A172 (cell line): Measurements from ENCODE around the genes MTOR, DISP3, FBXO6 and MAD2L2.

DNA sequence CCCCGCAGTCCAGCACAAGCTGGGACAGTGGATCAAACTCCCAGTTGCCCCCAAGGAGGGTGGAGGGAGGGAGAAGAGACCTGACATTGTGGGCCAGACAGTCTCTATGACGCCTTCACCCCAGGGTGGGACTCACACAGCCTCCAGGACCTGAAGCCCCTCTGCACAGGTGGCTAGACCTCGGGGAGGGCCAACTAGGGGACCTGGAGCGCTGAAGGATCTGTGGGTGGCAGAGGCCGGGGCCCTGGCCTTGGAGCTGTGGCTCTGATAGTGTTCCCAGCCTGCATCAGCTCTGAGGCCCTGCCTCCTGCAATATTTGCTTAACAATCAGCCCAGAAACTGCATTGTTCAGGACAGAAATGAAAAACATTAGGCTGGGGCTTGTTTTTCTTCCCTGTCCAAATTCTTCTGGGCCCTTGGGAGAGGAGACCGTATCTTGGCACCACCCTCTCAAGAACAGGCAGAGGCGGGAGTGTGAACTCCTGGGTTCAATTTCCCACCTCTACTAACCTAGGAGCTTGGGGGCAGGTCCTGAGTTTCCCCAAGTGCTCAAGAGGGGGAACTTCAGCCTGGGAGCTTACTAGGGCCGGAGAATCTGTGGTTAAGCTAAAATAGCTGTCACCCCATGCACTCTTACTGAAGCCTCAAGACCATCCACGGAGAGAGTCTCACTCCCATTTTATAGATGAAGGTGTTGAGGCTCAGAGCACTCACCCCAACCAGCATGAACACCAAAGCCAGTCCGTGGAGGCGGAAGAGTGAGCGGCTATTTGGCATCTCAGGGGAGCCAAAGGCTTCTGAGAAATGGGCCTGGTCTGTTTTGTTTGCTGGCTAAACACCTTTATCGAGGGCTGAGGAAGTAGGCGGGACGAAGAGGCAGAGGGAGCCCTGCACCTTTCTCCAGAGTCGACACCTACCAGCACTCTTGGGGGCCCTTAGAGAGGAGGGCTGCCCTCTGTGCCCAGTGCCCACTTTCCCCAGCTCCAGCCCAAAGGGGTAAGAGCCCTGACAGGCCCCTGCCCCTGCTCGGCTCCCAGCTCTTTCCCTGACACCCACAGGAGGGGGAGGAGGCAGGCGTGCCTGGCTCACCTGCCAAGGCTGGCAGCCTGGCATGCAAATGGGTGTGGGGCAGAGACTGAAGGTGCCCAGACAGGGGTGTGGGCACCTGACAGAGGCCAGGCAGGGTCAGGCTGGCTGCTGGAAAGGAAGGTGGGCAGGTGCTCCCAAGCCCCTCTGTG is 18.9 kb upstream of the CASZ1 start:
- RAMPAGE, long total RNA: no peak

DNA sequence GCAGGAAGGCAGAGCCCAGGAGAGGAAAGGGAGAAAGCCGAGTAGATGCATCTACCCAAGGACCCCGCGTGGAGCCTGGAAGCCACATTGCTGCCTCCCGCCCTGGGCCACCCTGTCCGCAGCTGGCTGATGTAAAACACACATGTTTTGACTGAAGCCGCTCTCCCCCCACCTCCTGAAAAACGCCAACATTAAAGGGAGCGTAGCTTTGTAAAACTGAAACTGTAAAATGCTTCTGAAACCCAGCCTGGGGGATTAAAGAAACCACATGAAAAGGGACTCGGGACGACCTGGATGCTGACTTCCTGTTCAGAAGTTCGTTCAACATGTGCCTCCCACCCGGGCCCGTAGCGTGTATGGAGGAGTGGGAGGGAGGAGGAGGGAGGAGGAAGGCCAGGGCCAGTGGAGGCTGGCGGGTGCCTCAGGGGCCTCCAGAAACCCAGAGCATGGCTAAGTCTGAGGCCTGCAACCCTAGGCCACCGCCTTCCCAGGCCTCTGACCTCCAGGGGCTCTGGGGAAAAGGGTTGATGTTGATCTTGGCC is 41.8 kb downstream of the C1orf127 start:
- RAMPAGE, long total RNA: no peak

DNA sequence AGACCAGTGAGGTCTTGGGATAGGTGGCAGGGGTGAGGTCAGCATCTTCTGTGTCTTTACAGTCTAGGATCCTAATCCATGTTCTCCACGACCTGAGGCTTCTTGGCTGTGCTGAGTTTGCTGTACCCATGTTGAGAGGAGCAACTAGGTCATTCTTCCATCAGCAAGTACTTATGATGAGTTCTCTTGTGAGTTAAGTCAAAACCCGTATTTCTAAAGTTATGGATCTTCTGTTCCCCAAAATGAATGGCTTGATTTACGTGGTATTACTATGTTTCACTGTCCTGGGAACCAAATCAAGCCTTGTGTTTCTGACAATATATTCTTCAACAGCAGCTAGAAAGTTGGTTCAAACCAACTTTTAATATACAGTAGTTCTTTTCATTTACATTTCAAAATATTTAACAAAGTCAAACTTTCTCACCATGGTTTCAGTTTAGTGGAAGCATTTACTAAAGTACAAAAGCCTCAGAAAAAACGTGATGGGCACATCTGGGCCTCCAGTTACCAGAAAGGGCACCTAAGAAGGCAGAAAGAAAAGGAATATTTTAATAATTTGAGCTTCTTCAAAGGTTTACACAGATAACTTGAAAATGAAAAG is 7.4 kb upstream of the EXOSC10 start:
- RAMPAGE, long total RNA: no peak

- RAMPAGE, long total RNA: no peak
These were observed 31.4 kb downstream of the MTOR start for GRCh38 chr1:11230955-11231268.

DNA sequence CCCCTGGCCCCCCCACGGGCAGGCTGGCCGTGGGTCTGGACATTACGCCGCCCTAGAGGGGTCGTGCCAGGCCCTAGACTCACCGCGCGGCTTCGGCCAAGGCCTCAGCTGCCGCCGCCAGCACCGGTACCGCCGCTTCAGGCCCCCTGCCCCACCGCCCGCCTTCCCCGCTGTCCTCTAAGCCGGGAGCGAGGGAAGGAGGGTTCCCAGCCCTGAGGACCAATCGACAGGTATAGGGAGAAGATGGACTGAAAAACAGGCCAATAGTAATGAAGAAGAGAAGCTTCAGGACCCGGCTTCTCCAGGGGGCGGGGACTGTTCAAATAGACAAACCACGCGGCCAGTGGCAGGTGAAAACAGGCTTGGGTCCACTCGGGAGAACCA is at the start of gene MTOR:
MTOR (minus strand) TSS at position 190 of the 384 bp plus-strand sequence.
- RAMPAGE, long total RNA: no peak

GRCh38 chr1:11262746-11262999 is 322 bp upstream of the MTOR start:
- RAMPAGE, long total RNA: no peak

DNA sequence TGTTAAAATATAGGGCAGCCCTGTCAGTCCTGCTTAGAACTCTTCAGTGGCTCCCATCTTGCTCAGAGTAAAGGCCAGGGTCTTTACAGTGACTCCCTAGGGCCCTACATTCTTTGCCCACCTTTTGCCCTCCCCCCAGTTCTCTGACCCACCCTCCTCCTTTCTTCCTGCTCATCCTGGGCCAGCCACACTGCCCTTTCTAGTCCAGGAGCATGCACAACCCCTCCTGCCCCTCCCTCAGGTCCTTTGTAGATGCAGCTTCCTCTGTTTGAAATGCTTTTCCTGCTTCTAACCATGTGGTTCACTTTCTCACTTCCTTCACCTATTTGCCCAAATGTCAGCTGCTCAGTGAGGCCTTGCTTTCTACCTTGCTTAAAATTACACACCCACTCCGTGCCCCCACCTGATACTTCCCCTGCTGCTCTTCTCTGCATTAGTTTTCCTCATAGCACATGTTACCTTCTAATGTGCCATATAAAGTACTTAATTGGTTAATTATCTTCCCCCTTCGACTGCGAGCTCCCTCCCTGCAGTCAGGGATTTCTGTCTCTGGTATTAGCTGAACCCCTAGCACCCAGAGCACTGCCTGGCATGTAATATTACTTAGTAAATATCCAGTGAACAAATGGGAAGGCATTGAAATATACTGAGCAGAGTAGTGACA is 8.0 kb downstream of the UBIAD1 start:
- RAMPAGE, long total RNA: no peak

DNA sequence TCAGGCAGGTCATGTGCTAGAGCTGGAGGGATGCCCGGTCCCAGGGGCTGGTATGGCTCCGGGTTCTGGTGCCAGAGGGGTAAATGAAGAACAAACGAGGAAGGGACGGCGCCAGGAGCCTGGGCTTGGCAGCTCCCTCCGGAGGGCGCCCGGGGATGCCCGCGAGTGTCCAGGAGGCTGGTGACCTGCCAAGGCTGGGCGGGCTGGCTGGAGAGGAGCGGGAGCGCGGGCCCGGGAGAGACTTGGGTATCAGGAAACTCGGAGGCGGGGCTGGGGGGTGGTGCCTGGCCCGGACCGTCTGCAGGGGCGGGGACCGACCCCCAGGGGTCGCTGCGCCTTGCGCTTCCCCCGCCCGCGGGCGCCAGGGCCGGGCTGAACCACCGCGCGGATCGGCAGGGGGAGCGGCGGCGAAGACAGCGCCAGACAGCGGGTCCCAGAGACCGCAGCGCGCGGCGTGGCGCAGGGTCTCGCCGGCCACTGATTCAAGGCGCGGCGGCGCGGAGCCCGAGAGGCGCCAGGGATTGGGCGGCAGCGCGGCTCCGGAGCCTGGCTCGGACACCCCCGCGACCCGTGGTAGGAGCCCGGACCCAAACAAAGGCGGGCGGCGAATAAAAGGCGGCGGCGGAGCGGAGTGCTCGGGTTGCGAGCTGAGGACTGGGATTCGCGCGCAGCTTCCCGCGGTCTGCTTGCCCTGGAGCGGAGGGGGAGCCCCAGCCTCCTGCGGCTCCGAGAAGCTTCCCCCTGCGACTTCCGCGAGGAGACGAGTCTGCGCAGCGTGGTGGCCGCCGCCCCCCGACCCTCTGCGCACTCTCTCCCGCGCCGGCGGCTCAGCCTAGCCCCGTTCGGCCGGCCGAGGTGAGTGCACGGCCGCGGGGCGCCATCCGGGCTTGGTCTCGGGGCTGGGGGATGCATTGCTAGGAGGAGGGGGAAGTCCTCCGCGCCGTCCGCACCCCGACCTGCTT is at the start of gene DISP3:
DISP3 (plus strand) TSS at position 638 of the 962 bp plus-strand sequence.
- RAMPAGE, long total RNA: no peak

DNA sequence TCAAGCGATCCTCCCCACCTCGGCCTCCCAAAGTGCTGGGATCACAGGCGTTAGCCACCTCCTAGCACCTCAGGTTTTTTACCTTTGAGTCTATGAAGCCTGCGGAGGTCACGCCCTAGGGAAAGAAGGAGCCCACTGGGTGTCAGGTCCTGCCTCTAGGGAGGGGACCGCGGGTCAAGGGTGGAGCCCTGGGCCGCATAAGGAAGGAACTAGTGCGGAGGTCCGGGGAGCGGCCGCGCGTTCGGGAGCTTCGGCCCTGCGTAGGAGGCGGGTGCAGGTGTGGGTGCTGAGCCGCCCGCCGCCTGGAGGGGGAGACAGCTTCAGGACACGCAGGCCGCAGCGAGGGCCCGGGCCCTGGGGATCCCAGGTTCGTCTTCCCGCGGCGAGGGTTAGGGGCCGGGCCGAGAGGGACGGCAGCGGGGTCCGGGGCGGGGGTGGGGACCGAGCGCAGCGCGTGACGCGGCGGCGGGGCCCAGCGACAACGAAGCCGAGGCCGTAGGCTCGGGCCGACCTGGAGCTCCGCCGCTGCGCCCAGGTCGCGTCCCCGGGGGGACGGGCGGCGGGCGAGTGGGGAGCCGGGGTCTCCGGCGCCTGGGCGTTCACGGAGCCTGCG is at the start of gene FBXO6:
FBXO6 (plus strand) TSS at position 312 of the 613 bp plus-strand sequence.
- RAMPAGE, long total RNA: no peak

- RAMPAGE, long total RNA: start-site peak on the minus strand at chr1:11681100-11681141, 164 and 352 reads in 2 replicates
These were observed at the start of gene MAD2L2 for GRCh38 chr1:11680811-11681393. Gene MAD2L2, minus strand, starts transcription at chr1:11681148.

DNA sequence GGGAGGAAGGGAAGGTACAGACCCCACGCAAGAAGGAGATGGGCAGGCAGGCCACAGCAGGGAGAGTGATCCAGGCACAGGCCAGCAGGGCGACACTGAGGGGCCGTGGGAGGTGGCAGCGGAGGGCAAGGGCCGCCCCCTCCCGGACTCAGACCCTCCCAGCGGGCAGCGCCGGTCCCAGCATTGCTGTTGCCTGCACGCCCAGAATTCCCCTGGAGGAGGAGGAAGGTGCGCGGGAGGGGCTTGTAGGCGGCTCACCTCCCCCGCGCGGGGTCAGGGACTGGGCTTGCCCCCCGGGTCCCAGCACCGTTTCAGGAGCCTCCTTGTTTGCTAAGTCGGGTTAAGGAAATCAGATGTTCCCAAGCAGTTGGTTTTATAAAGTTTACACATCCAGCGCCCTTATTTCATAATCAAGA is 416 bp downstream of the AGTRAP start:
- RAMPAGE, long total RNA: no peak

DNA sequence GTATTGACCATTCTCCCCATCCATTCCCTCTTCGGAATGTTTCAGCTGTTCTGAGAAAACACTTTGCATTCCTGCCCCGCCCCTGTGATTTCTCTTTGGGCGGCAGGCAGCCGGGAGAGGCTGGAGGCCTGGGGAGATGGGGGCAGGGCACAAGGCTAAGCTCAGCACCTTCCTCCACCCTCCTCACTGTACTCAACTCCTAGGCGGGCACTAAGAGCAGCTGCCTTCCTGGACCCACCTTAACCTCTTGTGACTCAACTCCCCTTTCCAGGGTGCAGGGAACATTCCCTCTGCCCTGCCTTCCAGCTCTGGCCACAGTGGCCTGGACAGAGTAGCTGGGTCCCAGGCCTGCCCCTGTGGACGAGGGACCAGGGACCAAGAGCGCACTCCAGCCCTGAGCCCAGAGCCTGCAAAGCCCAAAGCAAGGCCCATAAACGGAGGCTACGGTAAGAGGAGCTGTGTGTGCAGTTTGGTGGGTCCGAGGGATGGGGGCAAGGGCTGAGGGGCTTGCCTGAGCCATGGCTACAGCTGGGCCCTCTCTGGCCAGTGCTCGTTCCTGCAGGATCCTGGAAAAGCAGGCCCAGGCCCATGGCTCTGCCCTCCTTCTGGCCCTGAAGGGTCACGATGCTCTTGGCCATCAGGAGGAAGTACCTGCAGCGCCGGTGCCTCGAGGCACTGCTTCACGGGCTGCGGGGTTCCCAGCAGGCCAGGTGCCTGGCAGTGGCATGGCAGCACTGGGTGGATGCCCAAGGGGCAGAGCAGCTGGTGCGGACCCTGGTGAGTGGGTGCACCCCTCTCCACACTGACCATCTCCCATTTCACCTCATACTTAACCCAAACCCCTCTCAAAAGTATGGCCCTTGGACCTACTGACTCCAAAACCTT is 17.9 kb downstream of the MTHFR start:
- RAMPAGE, long total RNA: no peak

DNA sequence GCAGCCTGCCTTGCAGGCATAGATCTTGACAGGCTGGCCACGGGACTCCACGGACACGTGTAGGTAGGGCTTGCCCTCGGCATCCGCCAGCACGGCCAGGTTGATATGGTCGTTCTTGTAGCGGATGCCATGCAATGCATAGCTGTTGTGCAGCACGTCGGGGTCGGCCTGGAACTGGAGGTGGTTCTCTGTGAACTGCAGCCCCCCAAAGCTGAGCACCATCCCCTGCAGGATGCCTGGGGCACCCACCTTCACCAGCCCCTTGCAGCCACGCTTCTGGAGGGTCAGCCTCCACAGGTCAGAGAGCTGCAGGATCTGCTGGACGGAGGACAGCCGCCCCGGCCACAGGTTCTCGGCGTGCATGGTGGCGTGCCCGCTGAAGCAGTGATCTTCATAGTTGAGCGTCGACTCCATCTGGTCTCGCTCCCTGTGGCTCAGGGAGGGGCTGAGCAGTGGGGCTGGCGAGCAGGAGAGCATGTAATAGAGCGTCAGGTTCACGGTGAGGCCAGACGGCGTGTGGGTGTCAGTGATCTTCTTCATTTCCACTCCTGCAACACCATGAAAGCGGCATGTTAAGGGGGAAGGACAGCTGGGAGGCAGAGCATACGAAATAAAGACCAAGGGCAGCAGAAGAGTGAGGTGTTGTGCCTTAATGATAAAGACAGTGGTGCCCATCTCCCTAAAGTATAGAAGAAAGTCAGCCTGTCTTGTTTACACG is 3.1 kb downstream of the KIAA2013 start:
- RAMPAGE, long total RNA: no peak

DNA sequence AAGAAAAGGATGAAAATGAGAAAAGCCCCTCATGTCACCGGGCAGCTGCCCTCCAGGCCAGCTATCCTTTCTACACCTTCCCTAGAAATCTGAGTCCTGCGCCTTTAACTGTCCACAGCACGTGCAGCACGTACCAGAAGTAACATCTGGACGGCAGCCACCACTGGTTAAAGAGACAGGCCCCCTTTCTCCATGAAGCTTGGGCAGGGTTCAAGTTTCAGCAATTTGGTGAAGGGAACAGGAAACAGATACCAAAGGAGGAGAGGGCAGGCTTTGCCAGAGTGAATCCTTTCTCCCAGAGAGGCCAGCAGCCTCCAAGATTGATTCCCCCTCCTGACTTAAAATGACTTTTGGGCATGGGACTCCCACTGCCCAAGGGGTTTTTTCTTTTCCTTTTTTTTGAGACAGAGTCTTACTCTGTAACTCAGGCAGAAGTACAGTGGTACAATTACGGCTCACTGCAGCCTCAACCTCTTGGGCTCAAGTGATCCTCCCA is 3.7 kb upstream of the KIAA2013 start:
- RAMPAGE, long total RNA: no peak

DNA sequence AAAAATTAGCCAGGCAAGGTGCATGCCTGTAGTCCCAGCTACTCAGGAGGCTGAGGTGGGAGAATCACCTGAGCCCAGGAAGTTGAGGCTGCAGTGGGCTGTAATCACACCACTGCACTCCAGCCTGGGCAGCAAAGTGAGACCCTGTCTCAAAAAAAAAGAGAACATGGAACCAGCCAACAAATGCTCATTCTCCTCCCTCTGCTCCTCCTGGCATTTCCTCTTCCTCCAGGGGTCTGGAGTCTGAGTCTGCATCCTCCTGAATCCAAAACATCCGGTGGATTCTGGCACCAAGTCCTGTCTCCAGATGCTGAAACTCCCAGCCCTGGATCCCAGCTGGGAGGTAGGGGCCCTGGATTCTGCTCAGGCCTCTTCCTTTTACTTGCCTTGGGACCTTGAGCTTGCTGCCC is 3.6 kb upstream of the PLOD1 start:
- RAMPAGE, long total RNA: no peak

DNA sequence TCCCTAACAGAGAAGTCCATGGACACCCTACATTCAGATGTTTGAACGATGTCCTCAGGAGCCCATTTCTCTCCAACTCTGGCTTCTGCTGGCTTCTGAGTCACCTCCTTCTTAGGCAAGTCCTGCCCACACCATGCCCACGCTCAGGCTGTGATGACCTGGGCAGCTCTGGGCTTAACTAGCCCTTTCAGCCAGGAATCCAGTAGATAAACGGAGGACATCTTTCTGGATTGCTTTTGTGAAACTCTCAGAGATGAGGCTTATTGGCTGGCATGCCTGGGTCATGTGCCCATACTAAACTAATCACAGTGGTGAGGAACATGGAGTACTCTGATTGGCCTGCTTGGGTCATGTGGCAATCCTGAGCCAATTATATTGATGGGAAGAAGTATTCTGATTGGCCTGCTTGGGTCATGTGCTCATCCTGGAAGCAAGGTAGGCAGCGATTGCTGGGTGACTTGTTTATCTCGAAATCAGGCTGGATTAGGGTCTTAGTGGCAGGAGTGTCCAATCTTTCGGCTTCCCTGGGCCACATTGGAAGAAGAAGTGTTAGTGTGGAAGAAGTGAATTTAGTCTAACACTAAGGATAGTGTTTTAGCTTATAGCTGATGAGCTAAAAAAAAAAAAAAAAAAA is 32.8 kb downstream of the TNFRSF8 start:
- RAMPAGE, long total RNA: no peak

DNA sequence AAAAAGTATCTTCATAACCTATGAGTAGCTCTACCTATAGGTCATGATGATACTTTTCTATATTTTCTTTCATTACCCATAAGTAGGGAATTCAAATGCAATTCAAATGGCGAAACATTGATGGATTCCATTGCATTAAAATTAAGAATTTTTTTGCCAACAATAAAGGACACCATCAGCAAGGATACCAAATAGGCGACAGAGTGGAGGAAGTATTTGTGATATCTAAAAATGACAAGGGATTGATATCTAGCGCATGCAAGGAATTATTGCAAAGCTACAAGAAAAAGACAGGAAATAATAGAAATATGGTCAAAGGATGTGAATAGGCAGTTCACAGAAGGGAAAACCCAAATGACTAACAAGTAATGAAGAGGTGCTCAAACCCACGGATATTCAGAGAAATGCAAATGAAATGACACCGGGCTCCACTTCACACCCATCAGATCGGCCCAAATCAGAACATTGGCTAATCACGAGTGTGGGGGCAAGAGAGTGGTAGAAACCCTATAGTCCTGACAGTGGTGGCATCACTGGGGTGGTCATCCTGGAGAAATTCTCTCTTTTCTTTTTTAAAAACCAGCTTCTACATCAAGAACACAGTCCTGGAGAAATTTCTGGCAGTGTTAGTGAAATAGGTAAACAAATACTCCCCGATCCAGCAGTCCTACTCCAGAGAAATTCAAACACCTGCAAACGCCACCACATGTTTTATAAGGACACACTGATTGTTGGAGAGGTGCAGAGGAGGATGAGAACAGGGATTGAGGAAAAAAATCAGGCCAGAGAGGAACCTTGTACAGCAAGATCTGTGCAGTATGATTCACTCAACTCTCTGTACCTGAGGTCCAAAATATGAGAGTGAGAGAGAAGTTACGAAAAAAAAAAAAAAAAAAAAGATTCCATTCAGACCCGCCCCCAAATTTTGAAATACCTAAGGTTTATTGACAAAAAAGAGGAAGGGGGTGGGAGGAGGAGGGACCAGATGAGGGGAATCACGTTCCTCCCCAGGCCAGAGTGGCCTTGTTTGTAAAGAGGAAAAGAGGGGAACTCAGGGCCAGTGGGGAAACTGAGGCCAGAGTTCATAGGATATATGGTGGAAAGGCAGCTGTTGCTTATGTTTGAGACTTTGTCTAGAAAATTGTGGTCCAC is 9.3 kb upstream of the TNFRSF1B start:
- RAMPAGE, long total RNA: no peak

GRCh38 chr1:12169798-12170149 is 3.0 kb downstream of the TNFRSF1B start:
- RAMPAGE, long total RNA: no peak

DNA sequence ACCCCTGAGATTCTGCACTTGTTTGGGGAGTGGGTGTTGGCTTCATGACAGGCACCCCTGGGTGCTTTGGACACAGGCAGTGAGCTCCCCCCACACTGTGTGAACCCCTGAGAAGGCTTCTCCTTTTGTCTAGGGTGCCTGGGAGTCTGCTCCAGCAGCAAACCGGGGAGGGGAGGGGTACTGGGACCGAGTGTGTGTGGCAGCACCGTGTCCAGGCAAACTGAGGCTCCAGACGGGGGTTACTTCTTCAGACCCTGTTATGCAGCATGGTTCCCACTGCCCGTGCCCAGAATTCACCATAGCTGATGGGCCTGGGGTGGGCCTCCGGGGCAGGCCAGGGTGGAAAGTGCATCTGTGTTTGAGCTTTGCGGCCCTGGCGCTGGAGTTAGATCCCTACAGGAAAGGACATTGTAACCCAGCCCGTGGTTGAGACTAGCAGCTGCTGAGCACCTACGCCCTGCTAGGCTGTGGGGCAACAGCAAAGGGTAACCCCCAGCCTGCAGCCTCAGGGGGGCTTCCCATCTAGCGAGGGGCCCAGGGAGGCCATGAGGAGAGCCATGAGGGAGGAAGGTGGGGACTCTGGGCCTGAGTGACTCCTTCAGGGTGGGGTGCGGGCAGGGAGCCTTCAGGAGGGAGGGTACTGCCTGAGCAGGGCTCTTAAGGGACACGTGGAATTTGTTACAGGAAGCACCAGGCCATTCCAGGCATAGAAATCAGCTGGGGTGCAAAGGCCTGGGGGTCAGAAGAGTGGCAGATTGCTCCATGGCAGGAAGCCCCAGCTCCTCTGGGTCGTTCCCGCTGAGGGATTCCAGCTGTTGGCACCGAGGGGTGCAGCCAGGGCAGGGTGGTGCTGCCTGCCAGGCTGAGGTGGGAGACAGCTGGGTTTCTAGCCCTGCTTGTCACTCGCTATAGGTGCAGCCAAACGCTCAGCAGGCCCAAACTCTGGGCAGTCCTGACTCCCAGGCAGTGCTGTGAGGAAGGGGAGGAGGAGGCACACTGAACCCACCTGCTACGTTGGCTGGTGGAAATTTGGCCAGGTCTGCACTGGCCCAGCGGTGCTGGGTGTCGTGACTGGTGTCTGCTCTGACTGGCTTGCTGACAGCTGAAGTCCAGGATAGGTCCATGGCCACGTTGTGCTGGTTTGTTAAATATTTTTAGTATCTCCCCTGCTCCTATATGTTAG is 19.0 kb downstream of the TNFRSF1B start:
- RAMPAGE, long total RNA: no peak

- RAMPAGE, long total RNA: no peak
These were observed 20.0 kb upstream of the VPS13D start for GRCh38 chr1:12209588-12210528.